Neural cell (in vitro differentiated cells): Measurements from ENCODE around the gene SPTSSA.

DNA sequence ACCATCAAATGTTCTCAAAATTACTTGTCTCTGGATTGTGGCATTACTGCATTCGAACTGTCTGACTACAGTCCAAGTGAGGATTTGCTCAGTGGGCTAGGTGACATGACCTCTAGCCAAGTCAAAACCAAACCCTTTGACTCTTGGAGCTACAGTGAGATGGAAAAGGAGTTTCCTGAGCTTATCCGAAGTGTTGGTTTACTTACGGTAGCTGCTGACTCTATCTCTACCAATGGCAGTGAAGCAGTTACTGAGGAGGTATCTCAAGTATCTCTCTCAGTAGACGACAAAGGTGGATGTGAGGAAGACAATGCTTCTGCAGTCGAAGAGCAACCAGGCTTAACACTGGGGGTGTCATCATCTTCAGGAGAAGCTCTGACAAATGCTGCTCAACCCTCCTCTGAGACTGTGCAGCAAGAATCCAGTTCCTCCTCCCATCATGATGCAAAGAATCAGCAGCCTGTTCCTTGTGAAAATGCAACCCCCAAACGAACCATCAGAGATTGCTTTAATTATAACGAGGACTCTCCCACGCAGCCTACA, 216.2 kb downstream of the AKAP6 start:
- RAMPAGE, long total RNA = no peak

- RAMPAGE, long total RNA = no peak
These were observed 235.4 kb upstream of the NPAS3 start for GRCh38 chr14:32703138-32703832.

DNA sequence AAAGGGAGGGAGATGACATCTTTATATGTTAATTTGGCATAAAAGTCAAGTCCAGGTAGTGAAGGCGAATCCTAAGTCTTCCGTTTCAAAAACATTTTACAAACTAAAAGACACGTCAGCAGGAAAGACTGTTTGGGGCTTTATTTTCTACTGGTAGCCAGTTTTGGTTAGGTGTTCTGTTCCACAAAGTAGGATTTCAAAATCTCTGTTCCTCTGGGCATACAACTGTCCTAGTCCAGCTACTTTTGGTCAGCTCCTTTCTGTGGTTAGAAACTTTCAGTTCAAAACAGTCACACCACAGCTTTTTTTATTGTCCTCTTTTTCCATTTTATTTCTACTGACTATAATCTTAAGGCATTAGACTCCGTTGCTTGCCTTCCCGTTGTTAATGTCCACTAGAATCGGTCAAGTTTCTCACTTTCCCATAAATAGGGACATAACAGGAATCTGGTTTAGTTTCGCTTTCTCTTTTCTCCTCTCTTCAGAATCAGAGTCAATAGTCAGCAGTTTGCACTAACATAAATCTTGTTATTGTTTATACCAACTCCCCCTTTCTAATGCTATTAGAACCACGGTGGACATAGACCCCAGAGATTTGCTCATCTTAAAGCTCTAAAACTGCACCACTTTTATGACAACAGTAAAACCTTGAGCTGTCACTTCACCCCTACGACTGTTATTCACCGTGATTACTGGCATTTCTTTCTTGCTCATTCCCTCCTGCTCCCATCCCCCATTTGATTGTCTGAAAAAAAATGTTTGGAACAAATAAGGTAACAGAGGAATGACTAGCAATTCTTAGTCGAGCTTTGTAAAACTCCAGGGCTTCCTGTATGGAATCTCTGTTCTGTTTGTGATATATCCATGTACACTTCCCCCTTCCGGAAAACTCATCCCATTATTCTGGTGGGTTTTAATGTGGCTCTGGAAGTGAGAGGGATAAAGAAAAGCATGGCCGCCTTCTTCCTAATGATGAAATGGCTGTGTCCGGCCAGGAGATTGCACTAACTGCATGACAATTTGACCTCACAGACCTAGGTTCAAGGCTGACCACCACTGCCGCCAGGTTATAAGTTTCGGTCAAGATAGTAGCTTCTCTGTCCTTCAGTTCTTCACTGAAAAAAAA, 41.4 kb upstream of the NPAS3 start:
- RAMPAGE, long total RNA = no peak

DNA sequence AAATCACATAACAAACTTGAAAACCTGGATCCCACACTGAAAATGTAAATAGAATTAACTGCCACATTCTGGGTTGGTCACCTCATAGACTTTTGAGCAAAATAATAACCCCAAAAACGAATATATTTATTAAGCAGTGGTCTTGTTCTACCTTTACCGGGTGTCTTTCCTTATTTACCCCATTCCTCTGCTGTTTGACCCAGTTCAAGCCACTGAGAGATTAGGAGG, 360 bp upstream of the EGLN3 start:
- RAMPAGE, long total RNA = no peak

GRCh38 chr14:34038650-34039166, 87.8 kb upstream of the EGLN3 start:
- RAMPAGE, long total RNA = no peak

- RAMPAGE, long total RNA = no peak
These were observed 97.8 kb downstream of the SPTSSA start for GRCh38 chr14:34364266-34364532.

- RAMPAGE, long total RNA = start-site peak on the minus strand at chr14:34462223-34462289, 250 and 1,067 reads in 2 replicates
These were observed at the start of gene SPTSSA for GRCh38 chr14:34461153-34462373. TSS of gene SPTSSA (minus strand) at chr14:34462240.

DNA sequence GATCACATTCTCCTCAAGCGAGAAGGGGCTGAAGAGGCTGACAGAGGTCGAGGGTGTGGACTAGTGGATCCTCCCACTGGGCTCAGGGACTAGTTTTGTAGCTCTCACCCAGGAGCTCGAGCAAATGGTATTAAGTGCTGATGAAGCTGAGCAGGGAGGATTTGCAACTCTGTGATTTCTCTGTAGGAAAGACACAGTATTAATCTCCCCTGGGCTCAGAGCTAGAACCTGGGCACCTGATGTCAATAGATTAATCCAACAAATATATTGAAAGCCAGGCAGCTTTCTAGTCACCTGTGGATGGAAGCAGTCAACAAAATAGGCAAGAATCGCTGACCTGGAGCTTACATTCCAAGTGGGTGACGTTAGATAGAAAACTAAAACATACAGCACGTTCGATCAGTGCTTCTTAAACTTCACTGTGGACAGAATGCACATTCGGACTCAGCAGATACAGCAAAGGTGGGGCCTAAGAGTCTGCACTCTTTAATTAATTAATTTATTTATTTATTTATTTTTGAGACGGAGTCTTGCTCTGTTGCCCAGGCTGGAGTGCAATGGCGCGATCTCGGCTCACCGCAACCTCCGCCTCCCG, 15.3 kb upstream of the EAPP start:
- RAMPAGE, long total RNA = no peak

DNA sequence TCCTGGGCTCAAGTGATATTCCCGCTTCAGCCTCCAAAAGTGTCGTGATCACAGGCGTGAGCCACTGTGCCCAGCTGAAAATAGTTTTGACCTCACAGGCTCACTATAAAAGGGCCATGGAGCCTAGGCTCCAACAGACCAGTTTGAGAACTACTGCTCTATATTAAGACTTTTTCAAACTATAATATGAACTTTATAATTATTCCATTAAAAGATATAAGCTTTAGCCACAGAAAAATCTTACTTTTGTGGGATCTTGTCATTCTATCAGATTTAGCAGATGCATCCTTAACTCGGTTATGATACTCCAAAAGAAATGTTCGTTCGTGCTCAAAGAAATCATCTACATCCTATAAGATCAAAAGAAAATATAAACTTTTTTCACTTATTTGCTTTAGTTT, 37.1 kb downstream of the SNX6 start:
- RAMPAGE, long total RNA = no peak

DNA sequence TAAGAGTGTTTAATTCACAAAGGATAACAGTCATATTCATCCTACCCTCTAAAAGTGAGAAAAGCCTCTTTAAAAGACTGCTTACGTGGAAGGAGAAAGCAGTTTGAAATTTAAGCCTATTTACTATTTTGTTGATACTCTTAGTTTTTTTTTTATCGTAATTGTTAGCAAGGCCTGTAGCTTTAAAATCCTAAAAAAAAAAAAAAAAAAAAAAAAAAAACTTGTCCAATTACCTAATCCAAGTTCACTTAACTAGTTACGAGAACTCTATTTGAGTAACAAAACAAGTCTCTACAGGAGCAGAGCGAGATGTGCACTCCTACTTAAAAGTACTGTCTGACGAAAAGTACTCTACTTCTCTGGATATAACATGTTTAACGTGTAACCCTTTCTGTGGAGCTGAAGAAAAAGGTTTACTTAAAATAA, 2.4 kb downstream of the BAZ1A start:
- RAMPAGE, long total RNA = no peak

- RAMPAGE, long total RNA = no peak
These were observed 51.6 kb upstream of the SRP54 start for GRCh38 chr14:34931111-34931715.

DNA sequence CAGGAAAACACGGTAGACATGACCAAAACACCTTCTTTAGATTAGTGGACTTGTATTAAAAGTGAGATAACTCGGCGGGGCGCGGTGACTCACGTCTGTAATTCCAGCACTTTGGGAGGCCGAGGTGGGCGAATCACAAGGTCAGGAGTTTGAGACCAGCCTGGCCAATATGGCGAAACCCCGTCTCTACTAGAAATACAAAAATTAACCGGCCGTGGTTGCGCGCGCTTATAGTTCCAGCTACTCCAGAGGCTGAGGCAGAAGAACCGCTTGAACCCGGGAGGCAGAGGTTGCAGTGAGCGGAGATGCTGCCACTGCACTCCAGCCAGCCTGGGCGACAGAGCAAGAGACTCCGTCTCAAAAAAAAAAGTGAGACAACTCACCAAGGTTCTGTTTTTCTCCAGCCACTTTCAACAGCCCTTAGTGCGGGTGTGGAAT, 747 bp downstream of the PPP2R3C start:
- RAMPAGE, long total RNA = no peak

GRCh38 chr14:35278495-35278891, 13.7 kb upstream of the PSMA6 start:
- RAMPAGE, long total RNA = no peak

- RAMPAGE, long total RNA = no peak
These were observed 47.6 kb downstream of the PSMA6 start for GRCh38 chr14:35339760-35340220.

GRCh38 chr14:35342172-35342909, 50.2 kb downstream of the PSMA6 start:
- RAMPAGE, long total RNA = no peak

GRCh38 chr14:35400815-35401156, 3.8 kb downstream of the NFKBIA start:
- RAMPAGE, long total RNA = no peak

GRCh38 chr14:35402951-35403529, 1.5 kb downstream of the NFKBIA start:
- RAMPAGE, long total RNA = no peak

DNA sequence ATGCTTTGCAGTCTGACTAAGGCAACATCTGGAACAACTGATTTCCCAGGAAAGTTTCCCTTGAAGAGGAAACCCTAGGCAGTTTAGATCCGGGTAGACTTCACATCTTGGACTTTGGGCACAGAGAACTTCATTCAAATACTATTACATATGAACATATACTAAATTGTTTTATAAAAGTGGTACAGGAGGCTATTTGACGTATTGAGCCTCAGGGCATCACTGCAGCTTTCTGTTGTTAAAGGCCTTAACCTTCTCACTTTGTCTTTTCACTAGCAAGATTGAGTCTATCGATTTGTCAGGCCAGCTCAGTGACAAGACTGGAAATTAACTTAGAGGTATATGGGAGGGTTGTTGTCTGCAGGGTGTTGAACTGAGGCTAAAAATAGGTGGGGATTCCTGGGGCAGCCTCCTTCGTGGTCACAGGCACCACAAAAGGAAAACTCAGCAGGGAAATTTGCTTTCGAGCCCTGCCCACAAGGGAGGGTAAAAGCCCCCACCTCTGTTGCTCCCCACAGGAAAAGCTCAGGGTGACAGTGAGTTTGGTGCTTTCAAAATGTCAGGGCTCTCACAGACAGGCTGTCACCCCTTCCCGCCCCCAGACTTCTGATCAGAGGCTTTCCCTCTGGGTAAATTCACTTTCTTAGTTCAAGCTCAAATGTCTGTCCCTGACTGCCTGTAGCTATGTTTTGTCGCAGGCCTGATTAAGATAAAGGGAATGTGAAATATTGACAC, 11.5 kb upstream of the NFKBIA start:
- RAMPAGE, long total RNA = no peak

- RAMPAGE, long total RNA = no peak
These were observed 243.3 kb downstream of the BRMS1L start for GRCh38 chr14:36069491-36069688.

- RAMPAGE, long total RNA = no peak
These were observed 105.2 kb downstream of the MBIP start for GRCh38 chr14:36215169-36215617.